ENCODE results near the gene IAH1.

GRCh38 chr2:8662585-8663074, 19.2 kb upstream of the ID2 start:
- RRBS: no CpG with 5 or more reads among the region's 5 CpGs

DNA sequence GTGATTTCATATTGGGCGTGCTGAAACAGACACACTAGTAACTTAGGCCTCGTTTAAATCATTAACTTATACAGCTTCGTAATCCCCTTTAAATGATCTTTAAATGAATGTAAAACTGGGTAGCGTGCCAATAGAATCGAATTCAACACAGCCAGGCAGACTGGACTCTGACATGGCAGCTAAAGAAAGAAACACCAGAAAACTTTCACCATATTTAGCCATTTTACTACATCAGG, 2.3 kb upstream of the ID2 start:
- RRBS: no CpG with 5 or more reads among the region's 5 CpGs

GRCh38 chr2:8682576-8682677, 571 bp downstream of the ID2 start:
- RRBS: no CpG with 5 or more reads among the region's 4 CpGs

DNA sequence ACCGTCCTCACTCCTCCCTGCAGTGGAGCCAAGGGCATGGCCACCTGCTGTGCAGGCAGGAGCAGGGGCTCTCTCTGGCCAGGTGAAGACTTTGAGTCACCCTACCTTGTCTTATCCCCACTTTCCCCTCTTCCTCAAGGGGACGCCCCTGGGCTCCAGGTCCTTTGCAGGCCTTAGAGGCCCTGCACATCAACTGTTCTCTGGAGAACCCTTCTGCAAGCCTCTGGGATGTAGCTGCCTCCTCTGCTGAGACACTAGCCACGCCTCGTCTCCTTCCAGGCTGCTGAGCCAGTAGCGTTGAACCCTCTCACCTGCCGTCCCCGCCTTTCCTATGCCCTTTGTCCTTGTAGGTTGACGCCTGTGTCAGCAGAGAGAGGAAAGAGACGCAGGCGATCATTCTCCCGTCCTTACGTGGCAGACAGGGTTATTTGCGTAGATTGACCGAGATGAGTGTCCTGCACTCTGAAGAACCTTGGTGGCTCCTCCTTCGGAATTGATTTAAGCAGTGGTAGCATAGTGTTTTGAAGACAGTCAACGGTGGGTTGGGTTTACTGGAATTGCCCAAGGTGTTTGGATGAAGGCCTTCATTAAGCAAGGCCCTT, 27.7 kb downstream of the ID2 start:
- RRBS: no CpG with 5 or more reads among the region's 16 CpGs

GRCh38 chr2:8802697-8803187, 34.7 kb downstream of the KIDINS220 start:
- RRBS: no CpG with 5 or more reads among the region's 4 CpGs

DNA sequence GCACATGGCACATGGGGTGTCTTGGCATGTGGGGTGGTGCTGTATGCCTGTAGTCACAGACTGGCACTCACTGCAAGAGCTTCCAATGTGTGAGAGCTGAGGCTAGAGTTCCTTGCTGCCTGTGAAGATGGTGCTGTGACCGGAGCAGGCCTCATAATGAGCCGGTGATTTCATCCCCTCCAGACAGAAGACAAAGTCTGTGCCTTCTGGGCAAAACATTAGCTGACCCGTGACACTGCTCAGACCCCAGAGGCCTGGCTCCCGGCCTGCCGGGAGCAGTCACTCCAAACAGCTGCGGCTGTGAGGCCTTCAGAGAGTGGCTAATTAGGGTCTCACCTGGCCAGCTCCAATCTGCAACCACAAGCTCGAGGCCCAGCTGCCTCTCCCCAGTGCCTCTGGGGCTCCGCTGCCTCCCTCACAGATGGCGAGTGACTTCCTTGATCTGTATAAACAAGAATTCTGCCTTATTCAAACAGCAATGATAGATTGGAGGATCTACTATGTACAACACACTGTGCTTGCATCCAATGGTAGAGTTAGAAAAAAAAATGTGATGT, 98.5 kb upstream of the ASAP2 start:
- RRBS: 49% methylated on average over 3 of the region's 9 CpGs

GRCh38 chr2:9168228-9168461, 38.5 kb upstream of the ASAP2 start:
- RRBS: no CpG with 5 or more reads among the region's 5 CpGs

DNA sequence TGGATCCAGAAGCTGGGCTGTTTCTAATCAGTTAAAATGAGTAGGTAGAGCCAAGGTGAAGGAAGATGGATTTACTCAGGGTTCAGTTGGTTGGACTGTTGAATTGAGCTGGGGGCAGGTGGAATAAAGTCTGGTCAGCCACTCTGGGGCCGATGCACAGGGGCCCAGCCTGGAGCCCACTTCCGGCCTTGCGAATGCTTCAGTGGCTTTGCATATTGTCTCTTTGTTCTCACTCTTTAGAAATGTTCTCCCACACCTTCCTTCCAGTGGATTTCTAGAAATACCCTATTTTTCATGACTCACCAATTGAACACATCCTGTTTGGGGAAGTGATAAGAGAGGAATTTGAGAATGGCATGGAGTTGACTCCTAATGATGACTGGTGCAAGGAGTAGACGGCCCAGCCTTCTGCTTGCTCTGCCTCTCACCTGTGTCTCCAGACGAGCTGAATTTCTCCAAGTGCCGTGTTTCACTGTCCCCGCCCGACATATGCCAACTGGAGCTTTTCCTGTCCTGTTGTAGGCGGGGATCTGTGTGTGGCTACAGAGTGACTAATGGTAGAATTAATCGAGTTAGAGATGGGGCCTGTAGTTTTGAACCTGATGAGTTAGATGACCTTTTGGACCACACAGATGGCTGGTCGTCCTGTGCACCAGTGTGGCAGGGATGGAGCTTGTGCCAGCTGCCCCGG, 28.2 kb downstream of the ASAP2 start:
- RRBS: no CpG with 5 or more reads among the region's 12 CpGs

GRCh38 chr2:9262489-9263368, 56.1 kb downstream of the ASAP2 start:
- RRBS: no CpG with 5 or more reads among the region's 18 CpGs

GRCh38 chr2:9286651-9287492, 80.3 kb downstream of the ASAP2 start:
- RRBS: no CpG with 5 or more reads among the region's 15 CpGs

- RRBS: no CpG with 5 or more reads among the region's 7 CpGs
Observed at GRCh38 chr2:9351491-9352205, 71.7 kb downstream of the ITGB1BP1 start.

- RRBS: 3% methylated on average over 11 of the region's 39 CpGs
Observed at GRCh38 chr2:9474316-9474662, at the start of gene IAH1. Gene IAH1, plus strand, starts transcription at chr2:9474551.

DNA sequence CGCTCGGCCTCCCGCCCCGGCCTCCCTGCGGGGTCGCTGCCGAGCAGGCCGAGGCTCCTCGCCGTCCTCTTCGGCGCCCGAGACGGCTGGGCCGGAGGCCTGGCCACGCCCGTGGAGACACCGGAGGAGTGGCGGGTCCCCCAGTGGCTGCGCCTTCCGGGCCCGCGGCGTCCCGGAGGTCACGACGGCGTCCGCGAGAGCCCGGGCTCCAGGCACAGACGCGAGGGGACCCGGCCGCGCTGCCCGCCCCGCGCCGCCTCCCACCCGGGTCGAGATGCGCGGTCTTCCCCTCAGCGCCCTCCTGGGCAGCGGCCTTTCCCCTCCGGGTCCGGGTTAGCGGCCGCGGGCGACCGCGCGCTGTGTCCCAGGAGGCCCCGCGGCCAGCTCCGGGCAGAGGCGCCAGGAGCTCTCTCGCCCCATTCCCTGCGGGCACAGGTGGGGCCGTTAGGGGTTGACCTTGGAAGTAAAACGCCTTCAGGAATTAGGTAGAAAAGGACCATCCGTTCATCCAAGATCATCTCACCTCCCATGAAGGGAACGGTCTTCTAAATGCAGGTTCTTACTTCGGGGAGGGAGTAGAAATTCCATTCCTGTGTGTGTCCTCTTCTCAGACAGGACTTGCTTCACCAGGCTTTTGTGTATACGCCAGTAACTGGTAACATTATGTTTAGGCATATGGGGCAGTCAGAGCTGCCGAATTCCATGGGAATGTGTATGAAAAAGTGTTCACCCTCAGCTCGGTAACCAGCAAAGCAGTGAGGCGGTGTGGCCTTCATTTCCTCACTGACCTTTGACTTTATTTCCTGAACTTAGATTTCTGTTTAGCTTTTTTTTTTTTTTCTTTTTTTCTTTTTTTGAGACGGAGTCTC, 546 bp downstream of the IAH1 start:
- RRBS: 1% methylated on average over 30 of the region's 71 CpGs

- RRBS: no CpG with 5 or more reads among the region's 4 CpGs
Observed at GRCh38 chr2:9548248-9549055, 7.2 kb downstream of the ADAM17 start.

GRCh38 chr2:9550966-9551478, 4.6 kb downstream of the ADAM17 start:
- RRBS: no CpG with 5 or more reads among the region's 6 CpGs

- RRBS: no CpG with 5 or more reads among the region's 10 CpGs
Observed at GRCh38 chr2:9686037-9686592, 55.3 kb upstream of the YWHAQ start.

DNA sequence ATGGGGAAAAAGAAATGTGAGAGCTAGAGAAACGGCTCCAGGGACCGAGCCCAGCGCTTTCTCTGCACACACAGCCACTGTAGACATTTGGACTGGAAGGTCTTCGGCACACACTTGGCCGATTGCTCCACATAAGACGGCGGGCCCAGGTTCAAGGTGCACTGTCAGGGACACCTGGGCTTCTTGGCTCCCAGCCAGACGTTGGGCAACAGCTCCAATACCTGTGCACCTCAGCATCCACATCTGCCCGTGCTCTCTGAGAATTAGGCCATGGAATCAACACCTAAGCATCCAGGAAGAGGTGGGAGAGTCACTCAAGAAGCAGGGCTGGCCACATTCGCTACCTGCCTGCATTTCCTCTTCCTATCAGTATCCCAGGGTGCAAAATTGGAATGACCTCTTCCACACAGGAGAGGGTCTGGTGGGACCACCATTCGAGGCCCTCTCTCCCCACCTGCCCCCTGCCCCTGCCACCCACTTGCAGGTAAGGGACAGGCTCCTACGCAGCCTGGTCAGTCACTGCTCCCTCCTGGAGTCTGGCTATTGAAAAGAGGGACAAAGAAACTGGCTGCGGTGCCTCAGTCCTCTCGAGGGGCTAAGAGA, 40.1 kb upstream of the TAF1B start:
- RRBS: no CpG with 5 or more reads among the region's 14 CpGs

DNA sequence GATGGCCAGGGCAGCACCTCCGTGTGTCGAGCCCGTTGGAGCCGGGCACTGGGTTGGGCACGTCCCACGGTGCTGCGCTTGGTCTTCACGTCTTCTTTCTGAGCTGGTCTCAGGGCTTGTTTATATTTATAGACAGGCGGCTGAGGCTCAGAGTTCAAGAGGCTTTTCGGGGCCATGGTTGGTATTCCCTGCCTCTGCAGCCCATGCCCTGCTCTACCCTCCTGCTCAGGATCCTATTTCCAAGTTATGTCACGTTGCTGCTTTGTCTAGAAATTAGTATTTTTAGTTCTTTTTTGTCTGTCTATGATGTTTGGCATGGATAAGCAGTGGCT, 44.0 kb upstream of the KLF11 start:
- RRBS: no CpG with 5 or more reads among the region's 11 CpGs

DNA sequence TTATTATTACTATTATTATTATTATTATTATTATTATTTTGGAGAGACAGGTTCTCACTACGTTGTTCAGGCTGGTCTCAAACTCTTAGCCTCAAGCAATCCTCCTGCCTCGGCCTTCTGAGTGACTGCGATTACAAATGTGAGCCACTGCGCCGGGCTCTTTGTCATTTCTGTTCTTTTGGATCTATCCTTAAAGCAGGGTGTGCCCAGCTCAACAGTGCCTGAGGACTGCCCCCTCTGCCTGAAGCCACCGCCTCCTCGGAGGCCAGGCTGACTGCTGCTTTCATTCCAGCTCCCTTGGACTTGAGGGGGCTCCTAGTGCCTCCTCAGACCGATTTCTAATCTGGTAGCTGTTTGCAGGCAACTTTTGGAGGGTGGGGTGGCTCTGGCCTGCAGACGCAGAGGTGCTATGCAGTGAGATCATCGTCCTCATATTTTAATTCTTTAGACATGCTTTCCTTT, 36.0 kb upstream of the KLF11 start:
- RRBS: no CpG with 5 or more reads among the region's 10 CpGs

- RRBS: no CpG with 5 or more reads among the region's 8 CpGs
Observed at GRCh38 chr2:10019091-10019622, 24.2 kb upstream of the KLF11 start.

All from choroid plexus epithelial cell (primary cell).